IMR-90 (cell line): ENCODE measurements around the gene TBCE.

DNA sequence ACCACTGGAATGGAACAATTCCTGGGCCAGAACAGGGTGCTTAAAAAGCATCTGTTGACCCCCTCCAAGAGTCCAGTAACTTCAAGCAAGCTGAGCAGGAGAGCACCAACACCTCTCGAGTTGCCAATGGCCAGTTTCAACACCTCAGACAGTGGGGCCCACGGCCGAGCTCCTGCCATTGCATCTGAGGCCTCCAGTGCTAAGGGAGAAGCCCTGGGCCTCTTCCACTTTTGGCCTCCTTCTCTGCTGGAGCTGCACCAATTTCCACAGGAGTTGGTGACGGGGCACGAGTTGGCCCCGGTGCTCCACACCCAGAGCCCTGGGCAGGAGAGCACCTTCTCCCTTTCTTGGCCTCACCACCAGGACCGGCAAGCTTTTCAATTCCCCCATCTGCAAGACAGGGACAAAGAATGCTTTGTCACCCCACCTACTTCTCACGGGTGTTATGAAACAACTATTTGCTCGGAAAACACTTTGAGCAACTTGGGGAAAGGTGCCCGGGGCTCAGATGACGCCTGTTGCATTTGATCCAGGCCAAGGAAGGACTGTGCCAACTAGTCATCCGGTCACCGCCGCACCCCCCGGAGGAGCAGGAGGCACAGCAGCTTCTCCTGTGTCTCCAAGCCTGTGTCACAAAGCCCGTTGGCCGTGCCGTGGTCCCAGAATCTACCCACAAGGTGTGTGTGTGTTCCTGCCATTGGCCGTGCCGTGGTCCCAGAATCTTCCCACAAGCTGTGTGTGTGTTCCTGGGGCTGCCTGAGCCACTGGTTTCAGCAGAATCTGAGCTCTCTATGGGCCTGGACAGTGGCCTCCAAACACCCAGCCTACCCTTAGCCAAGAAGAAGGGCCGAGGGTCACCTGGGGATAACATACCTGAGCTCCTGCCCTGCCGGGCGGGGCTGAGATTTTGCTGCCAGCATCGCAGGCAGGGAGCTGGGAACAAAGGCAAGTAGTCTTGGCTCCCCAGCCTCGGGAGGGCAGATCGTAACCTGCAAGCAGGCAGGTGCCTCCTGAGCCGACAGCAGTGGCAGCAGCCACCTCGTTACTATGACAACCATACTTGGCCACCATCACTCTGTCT lies 55.1 kb downstream of the TOMM20 start:
- RRBS = no CpG with 5 or more reads among the region's 28 CpGs
CAGE:
- cytosol, long polyA plus RNA = no peak
- long polyA plus RNA = no peak
- nucleus, long polyA plus RNA = no peak

DNA sequence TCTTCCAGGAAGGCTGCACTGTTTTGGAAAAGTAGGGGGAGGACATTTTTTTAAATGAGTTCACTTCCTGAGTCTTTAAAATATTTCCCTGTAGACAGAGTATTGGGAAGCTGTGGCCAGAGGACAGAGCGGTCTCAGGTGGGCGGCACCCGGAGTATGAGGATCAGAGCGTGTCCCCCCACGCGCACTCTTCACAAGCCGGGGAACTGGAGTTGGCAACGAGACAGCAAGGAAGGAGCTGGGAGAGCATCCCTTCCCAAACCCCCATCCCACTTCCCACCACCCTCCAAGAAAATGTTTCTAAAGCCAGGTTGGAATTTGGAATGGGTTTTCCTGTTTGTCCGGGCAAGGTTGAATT lies 53.1 kb downstream of the TOMM20 start:
- RRBS = no CpG with 5 or more reads among the region's 9 CpGs
CAGE:
- cytosol, long polyA plus RNA = no peak
- long polyA plus RNA = no peak
- nucleus, long polyA plus RNA = no peak

- RRBS = no CpG with 5 or more reads among the region's 12 CpGs
CAGE:
- cytosol, long polyA plus RNA = no peak
- long polyA plus RNA = no peak
- nucleus, long polyA plus RNA = no peak
These were observed 651 bp upstream of the RBM34 start for GRCh38 chr1:235161686-235162116.

DNA sequence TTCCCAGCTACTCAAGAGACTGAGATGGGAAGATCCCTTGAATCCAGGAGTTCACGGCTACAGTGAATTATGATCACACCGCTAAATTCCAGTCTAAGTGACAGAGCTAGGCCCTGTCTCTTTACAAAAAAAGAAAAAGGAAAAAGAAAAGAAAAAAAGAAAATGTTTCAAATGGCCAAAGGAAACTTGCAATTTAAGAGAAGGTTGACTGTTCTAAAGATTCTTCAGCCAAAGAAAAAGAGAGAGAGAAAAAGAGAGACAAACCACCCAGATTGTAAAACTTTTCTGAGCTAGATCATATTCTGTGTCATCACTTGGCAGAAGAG lies 20.7 kb downstream of the ARID4B start:
- RRBS = no CpG with 5 or more reads among the region's 2 CpGs
CAGE:
- cytosol, long polyA plus RNA = no peak
- long polyA plus RNA = no peak
- nucleus, long polyA plus RNA = no peak

DNA sequence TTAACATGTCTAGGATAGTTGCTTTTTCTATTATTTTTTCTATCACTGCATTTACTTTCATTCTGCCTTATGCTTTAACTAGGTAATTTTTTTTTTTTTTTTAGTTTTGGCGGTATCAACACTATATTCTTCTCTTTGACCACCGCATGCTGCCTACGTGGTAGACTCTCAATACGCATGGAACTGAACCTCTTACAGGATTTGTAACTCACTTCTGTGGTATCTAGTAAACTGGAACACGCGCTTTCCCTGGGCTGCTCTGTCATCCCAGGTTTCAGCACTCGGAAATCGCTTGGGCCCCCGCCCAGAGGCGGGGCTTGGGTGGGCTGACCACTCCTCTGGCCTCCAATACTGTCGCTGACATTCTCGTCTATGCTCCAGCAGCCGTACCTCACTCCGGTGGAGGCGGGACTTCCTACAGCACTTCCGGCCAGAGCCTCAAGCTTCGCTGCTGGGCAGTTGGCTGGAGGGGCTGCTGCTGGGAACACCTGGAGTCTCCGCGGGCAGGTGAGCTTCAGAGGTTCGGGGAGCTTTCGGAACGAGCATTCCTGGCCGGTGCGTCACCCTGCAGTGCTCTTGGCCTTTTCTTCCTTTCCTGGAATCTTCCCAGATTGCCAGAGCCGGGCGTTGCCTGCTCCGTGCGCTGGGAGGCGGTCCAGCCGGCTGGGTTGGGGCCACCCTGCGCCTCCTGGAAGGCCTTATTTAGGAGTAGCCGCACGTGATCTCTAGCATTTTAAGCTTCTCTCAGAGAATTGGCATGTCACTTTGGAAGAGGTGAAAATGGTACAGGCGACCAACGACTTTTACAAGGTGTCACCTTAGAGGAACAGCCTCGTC lies at the start of gene TBCE:
TSS of gene TBCE (plus strand) at position 430 of the 837 bp plus-strand sequence.
- RRBS = 2% methylated on average over 8 of the region's 36 CpGs
CAGE:
- cytosol, long polyA plus RNA = no peak
- long polyA plus RNA = no peak
- nucleus, long polyA plus RNA = no peak

GRCh38 chr1:235505544-235505977 lies 1.3 kb upstream of the B3GALNT2 start:
- RRBS = no CpG with 5 or more reads among the region's 19 CpGs
CAGE:
- cytosol, long polyA plus RNA = no peak
- long polyA plus RNA = no peak
- nucleus, long polyA plus RNA = no peak

- RRBS = 7% methylated on average over 10 of the region's 28 CpGs
CAGE:
- cytosol, long polyA plus RNA = no peak
- long polyA plus RNA = no peak
- nucleus, long polyA plus RNA = no peak
These were observed 1.2 kb downstream of the GNG4 start for GRCh38 chr1:235648286-235648817.

DNA sequence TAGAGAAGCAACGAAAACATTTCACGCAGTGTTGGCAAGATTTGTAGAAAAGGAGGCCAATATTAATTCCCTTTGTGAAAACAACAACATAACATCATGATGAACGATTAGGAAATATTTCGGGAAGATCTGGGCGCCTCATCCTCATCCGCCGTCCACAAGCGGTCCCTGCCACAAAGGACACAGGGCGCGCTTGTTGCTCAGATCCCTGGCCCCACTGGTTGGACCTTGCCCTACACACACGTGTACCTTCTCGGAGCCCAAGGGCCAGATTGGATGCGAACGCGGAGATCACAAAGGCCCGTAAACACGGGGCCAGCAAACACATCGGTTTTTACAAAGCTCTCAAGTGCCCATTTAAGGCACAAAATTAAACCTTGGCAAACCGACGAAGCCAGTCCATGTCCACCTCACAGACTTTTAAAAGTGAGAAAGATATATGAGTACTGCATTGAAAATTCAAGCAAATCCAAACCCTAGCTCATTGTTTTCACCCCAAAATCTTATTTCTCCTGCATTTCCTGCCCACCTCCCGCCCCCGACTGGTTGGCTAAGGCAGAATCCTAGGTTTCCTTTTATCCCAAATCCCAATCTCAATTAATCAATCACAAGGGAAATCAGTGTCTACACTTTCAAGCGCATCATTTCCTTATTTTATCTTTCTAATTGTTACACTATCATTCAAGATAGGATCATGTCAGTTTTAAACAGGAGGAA lies 1.5 kb upstream of the GNG4 start:
- RRBS = no CpG with 5 or more reads among the region's 23 CpGs
CAGE:
- cytosol, long polyA plus RNA = no peak
- long polyA plus RNA = no peak
- nucleus, long polyA plus RNA = no peak

DNA sequence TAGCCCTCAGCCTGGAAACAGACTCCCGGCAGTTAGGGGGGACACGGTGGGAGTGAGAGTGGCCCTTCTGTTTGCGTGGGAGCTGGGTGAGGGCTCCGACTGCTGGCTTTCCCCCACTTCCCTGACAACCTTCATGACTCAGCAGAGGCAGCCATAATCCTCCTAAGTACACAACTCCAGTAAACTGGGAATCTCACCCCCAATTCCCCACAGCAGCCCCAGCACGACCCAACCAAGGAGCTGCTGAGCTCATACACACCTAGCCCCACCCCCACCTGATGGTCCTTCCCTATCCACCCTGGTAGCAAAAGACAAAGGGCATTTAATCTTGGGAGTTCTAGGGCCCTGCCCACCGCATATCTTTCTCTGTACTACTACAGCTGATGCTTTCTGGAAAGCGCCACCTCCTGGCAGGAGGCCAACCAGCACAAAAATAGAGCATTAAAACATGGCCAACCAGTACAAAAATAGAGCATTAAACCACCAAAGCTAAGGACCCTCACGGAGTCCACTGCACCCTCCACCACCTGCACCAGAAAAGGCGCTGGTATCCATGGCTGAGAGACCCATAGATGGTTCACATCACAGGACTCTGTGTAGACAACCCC lies 21.0 kb downstream of the LYST start:
- RRBS = no CpG with 5 or more reads among the region's 9 CpGs
CAGE:
- cytosol, long polyA plus RNA = no peak
- long polyA plus RNA = no peak
- nucleus, long polyA plus RNA = no peak

- RRBS = no CpG with 5 or more reads among the region's 6 CpGs
CAGE:
- cytosol, long polyA plus RNA = no peak
- long polyA plus RNA = no peak
- nucleus, long polyA plus RNA = no peak
These were observed 21.3 kb upstream of the LYST start for GRCh38 chr1:235887912-235888517.

GRCh38 chr1:235893933-235894349 lies 27.2 kb upstream of the LYST start:
- RRBS = no CpG with 5 or more reads among the region's 1 CpG
CAGE:
- cytosol, long polyA plus RNA = no peak
- long polyA plus RNA = no peak
- nucleus, long polyA plus RNA = no peak

GRCh38 chr1:236001469-236002113 lies 63.3 kb downstream of the NID1 start:
- RRBS = no CpG with 5 or more reads among the region's 7 CpGs
CAGE:
- cytosol, long polyA plus RNA = no peak
- long polyA plus RNA = no peak
- nucleus, long polyA plus RNA = no peak

DNA sequence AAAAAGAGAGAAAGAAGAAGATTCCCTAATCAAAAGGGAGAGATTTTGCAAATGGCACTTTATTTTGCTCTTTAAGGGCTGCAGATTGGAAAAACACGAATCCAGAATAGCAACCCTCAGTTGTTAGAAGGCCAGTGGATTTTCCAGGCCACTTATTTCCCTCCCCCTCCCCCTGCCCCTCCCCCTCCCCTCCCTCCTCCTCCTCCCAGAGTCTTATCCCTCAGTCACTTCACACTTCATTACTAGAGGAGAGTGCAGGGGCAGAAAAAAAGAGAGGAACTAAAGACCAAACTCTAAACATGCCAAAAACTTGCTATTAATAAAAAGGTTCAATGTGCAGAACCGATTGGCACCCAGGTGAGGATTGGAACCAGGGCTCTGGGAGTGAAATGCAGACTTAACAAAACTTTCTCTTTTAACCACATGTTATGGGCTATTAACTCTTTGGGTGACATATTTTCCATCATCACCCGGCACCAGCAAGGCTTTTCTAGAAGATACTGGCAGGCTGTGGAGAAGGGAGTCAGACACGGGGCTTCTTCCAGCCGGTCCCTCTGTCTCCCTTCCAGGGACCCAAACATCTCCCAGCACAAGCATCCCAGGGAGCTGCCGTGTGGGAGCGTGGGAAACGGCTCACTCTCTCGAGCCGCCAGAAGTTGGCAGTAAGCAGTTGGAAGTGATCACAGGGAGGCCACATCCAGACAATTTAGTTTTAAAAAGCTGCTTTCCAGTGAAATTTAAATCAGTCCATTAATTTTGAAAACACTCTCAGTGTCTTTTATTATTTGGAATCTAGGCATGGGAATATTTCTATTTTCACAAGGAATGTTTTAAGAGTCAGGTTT lies 13.6 kb downstream of the NID1 start:
- RRBS = 11% methylated on average over 3 of the region's 10 CpGs
CAGE:
- cytosol, long polyA plus RNA = no peak
- long polyA plus RNA = no peak
- nucleus, long polyA plus RNA = no peak

GRCh38 chr1:236502919-236503671 lies 20.7 kb upstream of the LGALS8 start:
- RRBS = no CpG with 5 or more reads among the region's 15 CpGs
CAGE:
- cytosol, long polyA plus RNA = no peak
- long polyA plus RNA = no peak
- nucleus, long polyA plus RNA = no peak

GRCh38 chr1:236515416-236516090 lies 8.2 kb upstream of the LGALS8 start:
- RRBS = no CpG with 5 or more reads among the region's 5 CpGs
CAGE:
- cytosol, long polyA plus RNA = no peak
- long polyA plus RNA = no peak
- nucleus, long polyA plus RNA = no peak

DNA sequence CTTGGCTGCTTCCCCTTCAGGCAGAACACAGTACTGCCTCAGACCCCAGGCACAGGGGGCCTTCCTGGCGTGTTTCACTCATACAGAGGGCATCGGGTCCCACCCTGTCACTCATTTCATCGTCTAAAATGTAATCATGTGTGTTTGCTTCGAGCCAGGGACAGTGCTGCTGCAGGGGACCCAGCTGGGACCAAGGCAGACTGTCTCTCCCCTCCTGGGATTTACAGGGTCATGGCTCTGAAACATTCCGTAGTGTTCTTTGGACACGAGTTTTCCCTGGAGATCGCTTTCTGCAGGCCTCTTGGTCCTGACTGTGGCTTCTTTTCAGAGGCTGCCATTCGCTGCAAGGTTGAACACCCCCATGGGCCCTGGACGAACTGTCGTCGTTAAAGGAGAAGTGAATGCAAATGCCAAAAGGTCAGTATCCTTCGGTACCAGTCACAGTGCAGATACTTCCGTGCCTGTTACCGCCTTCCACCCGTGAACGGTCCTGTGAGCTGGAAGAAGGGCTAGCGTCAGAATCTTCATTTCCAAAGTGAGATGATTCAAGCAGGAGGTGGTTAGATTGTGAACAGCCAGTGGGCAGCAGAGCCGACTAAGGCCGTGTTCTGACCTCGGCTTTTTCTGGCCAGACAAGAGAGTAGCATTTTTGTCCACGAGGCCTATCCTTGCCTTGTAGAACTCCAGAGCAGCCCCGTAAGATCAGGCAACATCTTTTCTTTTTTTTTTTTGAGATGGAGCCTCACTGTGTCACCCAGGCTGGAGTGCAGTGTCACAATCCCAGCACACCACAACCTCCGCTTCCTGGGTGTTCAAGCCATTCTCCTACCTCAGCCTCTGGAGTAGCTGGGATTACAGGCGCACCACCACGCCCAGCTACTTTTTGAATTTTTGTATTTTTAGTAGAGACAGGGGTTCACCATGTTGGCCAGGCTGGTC lies 19.7 kb downstream of the LGALS8 start:
- RRBS = no CpG with 5 or more reads among the region's 25 CpGs
CAGE:
- cytosol, long polyA plus RNA = no peak
- long polyA plus RNA = no peak
- nucleus, long polyA plus RNA = no peak

- RRBS = no CpG with 5 or more reads among the region's 7 CpGs
CAGE:
- cytosol, long polyA plus RNA = no peak
- long polyA plus RNA = no peak
- nucleus, long polyA plus RNA = no peak
These were observed 21.5 kb downstream of the LGALS8 start for GRCh38 chr1:236545124-236545813.

- RRBS = no CpG with 5 or more reads among the region's 21 CpGs
CAGE:
- cytosol, long polyA plus RNA = no peak
- long polyA plus RNA = no peak
- nucleus, long polyA plus RNA = no peak
These were observed 50.7 kb upstream of the MTR start for GRCh38 chr1:236744402-236744844.

DNA sequence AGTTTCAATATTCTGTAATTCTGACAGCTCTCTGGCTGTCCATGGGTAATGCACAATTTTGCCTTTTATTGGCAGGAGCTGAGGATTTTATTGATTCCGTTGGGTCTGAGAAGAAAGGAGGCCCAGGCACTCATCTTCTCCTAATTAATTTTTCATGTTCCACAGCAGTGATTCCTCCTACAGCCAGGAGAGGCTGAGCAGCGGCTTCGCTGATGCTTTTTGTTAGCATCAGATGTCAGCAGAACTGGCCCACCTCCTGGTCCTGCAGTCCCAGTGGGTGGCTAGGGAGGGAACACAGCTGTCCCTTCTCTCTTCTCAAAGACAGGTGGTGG lies 5.8 kb downstream of the MT1HL1 start:
- RRBS = no CpG with 5 or more reads among the region's 3 CpGs
CAGE:
- cytosol, long polyA plus RNA = no peak
- long polyA plus RNA = no peak
- nucleus, long polyA plus RNA = no peak

GRCh38 chr1:237053549-237054062 lies 11.6 kb downstream of the RYR2 start:
- RRBS = no CpG with 5 or more reads among the region's 11 CpGs
CAGE:
- cytosol, long polyA plus RNA = no peak
- long polyA plus RNA = no peak
- nucleus, long polyA plus RNA = no peak